ENCODE measurements around a stretch of chr3.

DNA sequence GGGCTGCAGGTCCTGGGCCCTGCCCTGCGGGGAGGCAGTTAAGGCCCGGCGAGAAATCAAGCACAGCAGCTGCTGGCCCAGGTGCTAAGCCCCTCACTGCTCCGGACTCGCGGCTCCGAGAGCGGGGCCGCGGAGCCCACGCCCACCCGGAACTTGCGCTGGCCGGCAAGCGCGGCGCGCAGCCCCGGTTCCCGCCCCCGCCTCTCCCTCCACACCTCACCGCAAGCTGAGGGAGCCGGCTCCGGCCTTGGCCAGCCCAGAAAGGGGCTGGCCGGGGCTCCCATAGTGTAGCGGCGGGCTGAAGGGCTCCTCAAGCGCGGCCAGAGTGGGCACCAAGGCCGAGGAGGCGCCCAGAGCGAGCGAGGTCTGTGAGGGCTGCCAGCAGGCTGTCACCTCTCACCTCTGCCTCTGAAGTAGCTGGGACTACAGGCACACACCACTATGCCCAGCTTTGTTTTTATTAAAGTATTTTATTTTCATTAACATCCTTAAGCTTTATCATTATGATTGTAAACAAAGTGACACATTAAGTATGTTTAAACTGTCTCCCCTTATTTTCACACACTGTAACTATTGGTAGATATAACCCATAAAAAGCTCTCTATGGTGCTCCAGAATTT is 8.0 kb downstream of the GP9 start:
- PRO-cap: no peak

GRCh38 chr3:129116498-129117163 is 5.0 kb downstream of the RAB43 start:
- PRO-cap: no peak

GRCh38 chr3:129245299-129246165 is 3.9 kb upstream of the COPG1 start:
- PRO-cap: unidirectional peak, minus-strand start at chr3:129245819

GRCh38 chr3:129265474-129265957 is 13.2 kb upstream of the HMCES start:
- PRO-cap: no peak

DNA sequence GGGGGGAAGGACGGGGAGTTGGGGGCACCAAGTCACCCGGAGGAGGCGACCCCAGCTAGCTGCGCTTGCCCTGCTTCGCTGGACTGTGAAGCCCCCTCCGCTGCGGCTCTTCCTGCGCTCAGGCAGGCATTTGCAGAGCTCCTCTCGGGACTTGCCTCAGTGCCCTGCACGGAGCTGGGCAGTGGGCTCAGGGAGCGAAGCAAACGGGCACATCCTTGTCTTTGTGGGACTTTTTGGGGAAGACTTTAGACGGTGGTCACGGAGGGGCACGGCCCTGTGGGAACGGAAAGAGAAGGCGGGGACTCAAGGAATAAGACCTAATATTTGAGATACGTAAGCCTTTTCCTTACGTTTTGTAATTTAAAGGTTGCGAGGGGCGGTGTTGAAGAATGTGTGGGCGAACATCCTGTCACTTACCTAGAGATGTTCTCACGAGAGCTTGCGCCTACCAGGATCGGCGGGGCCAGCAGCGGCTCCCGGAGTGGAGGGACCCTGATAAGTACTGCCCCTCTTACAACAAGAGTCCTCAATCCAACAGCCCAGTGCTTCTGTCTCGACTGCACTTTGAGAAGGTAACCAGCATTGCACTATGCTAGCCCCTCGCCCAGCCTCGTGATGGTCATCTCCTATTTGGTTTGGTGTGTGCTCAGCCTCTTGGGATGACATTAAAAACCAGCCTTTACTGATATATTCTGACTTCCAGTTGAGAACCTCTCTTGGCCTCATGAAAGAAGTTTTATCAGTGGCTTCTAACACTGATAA is 855 bp downstream of the HMCES start:
- PRO-cap: no peak

DNA sequence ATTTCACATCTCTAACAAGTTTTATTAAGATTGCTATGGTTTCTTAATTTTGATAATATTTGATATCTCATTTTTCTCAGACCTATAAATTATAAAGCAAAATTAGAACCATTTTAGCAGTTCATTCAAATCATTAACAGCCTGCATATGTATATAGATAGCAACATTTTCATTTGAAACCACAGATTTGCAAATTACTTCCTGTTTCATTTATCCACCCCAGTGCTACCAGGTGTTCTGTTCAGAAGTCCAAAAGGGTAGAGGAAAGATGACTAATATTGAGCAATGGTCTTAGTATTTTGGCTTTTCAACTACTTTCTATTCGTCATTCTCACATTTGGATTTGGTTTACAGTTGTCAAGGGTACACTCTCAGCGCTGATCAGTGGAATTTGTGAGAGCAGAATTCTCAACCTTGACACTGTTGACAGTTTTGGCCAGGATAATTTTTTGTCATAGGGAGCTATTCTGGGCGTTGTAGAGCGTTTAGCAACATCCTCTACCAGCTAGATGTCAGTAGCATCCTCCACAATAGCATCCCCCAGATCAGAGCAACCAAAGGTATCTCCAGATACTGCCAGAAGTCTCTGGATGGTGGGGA is 4.0 kb downstream of the HMCES start:
- PRO-cap: no peak

DNA sequence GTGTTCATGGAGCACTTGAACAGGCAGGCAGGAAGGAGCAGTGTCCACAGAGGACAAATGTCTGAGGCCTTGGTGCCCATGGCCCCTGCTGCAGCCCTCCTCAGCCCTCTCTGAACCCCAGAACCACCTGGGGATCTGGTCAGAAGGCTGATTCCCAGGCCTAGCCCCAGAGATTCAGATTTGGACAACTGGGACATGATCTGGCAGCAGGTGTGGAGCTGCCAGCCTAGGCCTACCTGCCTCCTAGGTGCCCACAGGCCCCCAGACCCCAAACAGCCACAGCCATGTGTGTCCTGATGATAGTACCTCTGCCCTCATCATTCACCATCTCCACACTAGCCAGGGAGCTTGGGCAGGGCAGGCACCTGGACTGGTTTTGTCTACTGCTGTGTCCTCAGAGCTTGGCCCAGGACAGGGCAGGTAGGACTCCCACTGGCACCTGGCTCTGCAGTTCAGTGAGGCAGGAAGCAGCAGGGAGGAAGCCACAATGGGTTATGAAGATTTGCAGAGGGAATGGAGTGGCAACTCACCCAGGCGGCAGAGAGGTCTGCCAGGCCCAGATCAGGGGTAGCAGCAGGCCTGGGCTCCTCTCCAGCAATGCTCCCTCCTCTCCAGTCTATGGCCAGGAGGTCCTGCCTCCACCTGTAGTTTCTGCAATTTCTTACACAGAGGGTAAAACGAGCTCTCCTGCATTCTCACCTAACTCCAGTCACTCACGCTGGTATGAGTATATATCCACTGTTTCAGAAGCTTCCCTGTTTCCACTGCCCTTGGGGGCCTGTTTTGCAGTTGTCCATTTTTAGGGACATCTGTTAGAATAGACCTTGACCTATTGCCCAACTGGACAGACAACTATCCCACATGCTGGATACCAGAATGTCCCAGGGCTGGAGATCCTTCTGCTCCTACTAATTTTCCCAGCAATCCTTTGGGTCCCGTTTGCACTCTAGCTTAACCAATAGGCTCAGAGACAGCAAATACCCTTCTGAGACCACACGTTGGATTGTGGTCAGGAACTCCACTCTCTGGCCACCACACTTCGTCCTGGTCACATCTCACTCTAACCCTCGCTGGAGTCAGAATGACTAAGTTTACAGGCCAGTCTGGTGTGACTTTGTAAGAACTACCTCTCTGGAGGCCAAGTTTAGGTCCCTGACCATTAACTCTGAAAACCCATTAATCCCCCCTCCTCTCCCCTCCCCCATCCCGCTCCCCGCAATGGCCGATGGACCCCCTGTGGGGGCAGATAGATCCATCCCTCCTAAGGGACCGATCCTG is 2.3 kb downstream of the H1-10 start:
- PRO-cap: bidirectional peak, plus-strand start at position 1,012 of the sequence, minus-strand start at position 1,042 of the sequence

GRCh38 chr3:129343675-129344313 is 27.7 kb upstream of the H1-10 start:
- PRO-cap: no peak

DNA sequence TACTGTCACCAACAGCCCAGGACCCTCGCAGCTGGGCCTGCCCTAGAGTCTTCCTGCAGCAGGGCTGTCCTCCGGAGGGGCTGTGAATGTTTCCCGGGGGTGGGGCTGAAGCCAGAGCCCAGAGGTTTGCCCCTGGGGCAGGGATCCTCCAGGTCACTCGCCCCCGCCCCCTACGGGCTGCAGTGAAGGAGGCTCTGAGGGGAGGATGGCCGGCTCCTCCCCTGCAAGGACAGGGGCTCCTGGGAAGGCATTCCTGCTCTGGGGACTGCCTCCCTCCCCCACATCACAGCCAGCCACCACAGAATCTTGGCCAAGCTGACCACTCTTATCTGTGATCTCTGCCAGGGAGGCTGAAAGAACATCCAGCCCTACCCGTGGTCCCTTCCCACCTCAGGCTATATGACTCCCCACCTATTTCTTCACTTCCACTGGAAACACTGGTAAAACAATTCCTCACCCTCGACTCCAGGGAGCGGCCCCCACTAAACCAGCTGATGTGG is 28.5 kb upstream of the H1-10 start:
- PRO-cap: no peak

DNA sequence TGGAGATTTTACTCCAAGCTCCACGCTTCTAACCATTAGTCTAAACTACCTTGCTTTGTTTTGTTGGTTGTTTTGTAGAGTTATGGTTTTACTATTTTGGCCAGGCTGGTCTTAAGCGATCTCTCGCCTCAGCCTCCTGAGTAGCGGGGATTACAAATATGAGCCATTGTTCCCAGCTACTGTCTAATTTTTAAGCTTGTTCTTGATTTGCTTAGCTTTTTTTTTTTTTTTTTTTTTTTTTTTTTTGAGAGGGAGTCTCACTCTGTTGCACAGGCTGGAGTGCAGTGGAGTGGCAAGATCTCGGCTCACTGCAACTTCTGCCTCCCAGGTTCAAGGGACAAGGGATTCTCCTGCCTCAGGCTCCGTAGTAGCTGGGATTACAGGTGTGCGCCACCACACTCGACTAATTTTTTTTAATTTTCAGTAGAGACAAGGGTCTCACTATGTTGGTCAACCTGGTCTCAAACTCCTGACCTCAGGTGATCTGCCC is 28.5 kb downstream of the EFCAB12 start:
- PRO-cap: unidirectional peak, plus-strand start at position 91 of the sequence

GRCh38 chr3:129429505-129429871 is 1.1 kb upstream of the EFCAB12 start:
- PRO-cap: no peak

DNA sequence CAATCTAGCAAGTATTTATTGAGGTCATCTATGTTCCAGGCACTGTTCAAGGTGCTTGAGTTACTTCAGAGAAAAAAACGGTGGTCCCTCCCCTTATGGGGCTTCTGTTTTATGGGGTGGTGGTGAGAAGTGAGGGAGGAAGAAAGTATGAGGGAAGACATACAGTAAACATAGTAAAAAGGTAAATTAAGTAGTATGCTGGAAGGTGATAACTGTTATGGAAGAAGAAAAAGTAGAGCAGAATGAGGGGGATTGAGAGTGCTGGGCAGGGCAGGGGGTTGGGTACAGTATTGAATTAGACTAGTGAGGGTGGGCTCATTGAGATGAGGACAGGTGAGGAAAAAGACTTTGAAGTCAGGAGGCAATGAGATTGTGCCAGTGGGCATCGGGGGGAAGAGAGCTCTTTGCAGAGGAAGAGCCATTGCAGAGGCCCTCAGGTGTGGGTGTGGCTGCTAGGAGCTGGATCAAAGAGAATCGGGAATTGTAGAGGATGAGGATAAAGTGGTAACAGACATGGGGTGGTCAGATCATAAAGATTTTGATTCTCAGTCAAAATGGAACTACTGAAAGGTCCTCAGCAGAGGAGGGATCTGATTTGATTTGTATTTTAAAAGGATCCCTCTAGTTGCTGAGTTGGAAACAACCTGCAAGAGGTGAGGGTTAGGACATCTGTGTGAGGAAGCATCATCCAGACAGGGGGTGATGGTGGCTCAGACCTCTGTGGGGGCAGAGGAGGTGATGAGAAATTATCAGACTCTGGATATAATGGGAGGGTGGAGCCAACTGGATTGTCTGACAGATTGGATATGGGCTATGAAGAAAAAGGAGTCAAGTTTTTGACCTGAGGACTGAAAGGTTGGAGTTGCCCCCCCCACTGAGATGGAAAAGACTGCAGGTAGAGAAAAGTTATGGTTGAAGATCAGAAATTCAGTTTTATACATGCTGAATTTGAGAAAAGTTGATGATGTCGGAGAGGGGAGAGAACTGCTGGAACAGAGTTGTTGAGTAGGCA is 12.4 kb downstream of the IFT122 start:
- PRO-cap: no peak

DNA sequence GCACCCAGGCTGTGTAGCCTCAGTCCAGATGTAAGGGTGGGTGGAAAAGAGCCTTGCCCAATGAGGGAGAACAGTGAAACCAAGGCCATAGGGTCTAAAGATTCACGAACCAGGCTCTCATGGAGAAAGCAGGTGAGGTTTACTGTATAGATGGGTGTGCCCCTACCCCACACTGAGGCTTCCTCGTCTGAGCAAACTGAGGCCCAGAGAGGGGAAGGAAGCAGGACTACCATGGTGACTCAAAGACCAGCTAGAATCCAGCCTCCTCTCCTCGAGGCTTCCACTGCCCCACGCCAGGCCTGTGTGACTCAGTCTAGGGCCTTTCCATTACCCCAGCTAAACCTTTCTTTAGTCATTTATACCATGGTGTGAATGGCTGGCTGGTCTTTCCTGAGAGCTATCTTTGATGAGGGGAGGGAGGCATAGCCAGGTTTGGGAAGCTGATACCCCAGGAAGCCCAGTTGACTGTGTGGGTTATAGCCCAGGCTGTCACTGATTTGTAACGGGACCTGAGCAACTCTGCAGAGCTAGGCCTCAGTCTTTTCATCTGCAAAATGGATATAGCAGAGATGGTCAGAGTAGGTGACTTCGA is 3.1 kb upstream of the RHO start:
- PRO-cap: no peak

DNA sequence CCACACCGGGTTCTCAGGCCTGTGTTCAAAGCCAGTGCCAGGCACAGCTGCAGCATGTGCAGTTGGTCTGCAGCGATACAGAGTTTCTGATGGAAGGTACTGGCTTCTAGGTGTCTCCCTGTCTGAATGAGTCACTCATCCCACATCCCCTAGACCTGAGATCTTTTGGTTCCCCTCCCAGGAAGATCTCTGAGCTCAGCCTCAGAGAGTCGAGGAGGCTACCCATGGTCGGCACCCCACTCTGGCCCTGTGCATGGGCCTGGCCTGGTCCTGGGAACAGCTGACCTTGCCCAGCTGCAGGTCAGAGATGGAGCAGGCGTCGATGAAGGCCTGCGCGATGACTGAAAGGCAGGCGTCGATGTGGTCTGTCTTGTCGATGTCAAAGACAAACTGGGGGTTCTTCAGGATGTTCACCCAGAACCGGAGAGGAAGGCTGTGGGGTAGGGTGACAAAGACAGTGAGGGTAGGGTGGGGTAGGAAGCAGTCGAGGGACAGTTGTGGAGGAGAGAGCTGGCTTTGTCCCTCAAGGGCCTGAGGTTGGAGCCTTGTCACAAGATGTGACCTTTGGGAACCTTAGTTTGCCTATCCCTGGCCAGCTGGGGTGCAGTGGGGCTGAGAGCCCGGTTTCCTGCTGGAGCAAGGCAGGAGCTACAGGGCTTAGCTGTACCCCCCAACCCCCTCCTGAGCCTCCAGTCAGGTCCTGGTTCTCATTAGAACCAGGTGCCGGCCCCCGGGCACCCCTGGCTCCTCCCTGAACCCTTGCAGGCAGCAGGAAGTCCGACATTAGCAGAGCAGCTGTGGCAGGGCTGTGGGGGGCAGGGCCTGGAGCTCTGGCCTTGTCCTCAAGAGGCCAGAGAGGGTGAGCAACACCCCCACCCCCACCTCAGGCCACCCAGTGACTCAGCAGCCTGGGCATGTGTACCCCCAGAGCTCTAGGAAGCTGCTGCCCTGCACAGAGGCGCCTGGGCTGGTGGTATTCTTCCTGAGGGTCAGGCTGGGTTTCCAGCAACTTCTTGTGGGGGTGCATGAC is 15.5 kb downstream of the H1-8 start:
- PRO-cap: no peak

GRCh38 chr3:129594835-129595205 is 11.7 kb downstream of the PLXND1 start:
- PRO-cap: no peak

GRCh38 chr3:129665900-129666292 is 59.4 kb upstream of the PLXND1 start:
- PRO-cap: no peak

GRCh38 chr3:129699252-129699793 is 92.8 kb upstream of the PLXND1 start:
- PRO-cap: no peak

DNA sequence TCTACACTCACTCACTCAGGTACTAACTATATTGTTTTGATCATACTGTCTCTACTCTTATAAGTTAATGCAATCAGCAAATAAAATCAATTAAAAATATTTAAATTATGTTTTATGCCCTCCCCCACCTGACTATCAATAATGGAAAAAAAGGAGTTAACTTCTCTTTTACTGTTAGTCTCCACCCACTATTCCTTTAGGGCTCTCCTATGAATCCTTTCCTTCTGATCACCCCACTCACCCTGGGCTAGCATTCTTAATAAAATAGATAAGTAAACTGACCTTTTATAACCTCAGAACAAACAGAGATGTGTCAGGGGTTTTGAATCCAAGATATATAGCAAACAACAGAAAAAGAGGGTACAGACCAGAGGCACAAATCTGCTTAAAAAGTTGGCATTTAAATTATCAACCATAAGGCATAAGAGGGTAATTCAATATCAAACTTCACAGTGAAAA is 116.0 kb upstream of the PLXND1 start:
- PRO-cap: no peak

DNA sequence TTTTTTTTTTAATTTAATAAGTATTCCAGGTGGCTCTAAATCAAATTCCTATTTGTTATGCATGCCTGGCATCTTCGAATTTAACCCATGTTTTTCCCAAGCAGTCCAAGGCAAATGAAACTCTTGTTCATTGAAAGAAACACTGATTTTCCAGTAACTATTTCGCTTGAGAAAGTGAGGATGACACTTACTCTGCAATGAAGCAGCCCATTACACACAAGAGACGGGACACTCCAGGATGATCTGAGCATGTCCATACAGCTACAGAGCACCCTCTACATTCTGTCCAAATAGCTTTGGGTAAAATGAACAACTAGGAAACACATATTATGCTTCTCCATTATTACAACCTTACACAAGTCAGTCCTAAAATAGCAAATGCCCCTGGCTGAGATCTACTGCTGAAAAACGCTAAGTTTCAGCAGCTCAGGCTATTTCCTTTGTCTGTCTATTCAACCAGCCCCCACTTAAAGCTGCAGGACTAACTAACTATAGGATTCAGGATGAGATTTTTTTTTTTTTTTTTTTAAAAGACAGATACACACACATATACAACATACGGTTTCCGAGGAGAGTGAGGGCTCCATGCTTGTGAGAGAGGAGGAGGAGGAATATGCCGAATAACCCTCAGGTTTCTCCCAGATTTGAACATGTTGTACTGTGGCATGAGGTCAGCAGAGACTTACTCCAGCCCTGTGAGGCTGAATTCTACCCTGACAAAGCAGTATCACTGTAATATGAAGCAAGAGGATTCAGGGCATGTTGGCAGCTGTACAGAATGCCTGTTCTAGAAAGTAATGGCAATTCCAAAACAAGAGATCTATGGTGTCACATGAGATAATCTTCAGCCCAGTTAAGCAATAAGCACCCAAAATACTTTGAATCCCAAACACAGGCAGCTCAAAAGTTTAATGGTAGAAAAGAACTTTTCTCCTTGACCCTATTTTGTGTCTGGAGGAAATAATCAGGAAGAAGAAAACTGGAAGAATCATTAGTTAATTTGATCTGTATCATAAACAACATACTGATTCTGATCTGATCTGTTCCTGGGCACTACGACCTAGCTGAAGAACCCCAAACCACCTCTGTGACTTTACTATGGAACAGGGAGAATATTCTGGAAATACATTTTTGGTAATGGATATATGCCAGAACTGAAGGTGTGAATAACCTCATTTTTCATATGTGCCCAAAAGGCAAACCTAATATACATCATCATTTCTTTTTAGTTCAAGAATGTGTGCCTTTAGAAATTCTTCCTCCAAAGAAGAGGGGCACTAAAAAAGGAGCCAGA is 117.4 kb upstream of the PLXND1 start:
- PRO-cap: no peak

DNA sequence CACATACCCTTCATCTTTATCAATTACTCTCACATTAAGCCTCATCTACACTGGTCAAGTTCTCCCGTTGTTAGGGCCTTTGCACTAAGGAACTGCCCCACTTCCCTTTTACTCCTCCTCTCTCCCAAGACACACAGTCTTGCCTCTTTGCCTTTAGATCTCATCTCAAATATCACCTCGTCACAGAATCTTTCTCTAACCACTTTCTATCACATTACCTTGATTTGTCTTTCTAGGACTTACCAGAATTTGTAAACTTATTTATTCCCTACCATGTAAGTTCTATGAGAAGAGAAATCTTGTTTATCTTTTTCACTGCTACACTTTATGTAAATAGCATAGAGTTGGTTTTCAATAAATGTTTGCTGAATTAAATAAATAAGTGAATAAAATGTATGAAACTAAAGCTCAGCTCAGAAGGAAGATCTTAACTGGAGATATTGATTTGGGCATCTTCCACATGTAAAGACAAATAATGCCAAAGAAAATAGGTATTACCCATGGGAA is 117.5 kb downstream of the TMCC1 start:
- PRO-cap: no peak